ENCODE results near the genes UGT2A1, ENAM, UTP3 and NPFFR2.

GRCh38 chr4:69653069-69653405 lies at the start of gene UGT2A1:
Gene UGT2A1, minus strand, starts transcription at chr4:69653247.
- RRBS, result no CpG with 5 or more reads among the region's 2 CpGs

GRCh38 chr4:70628544-70629017 lies at the start of gene ENAM:
Gene ENAM, plus strand, starts transcription at chr4:70628744.
- RRBS, result no CpG with 5 or more reads among the region's 2 CpGs

DNA sequence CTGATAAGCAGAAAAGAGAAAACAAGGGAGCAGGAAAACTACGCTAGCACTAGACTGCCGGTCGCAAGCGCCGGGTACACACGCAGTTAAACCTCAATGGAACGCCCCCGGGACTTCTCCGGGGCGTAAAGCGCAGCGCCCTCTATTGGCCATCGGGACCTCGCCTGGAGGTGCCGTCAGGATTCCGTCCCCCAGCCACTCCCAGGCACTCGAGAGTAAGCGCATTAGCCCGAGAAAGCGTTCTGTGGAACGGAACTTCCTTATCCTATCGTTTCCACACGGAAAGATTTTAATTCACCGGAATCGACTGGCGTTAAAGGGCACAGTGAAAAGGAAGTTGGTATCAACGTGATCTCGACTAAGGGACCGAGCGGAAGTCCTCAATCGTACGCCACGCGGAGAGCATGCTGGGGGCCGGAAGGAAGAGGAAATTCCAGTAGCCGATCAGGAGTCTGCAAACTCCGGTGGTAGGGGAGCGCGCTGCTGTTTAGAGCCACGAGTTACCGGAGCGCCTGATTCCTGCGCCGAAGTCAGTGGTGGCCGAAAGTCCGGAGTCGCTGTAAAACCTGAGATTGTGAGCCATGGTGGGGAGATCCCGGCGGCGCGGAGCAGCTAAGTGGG lies at the start of gene UTP3:
UTP3 (plus strand) TSS at position 436 of the 621 bp plus-strand sequence.
- RRBS, result 4% methylated on average over 18 of the region's 51 CpGs

- RRBS, result no CpG with 5 or more reads among the region's 9 CpGs
Measured at GRCh38 chr4:70818471-70819421, 20.9 kb downstream of the GRSF1 start.

DNA sequence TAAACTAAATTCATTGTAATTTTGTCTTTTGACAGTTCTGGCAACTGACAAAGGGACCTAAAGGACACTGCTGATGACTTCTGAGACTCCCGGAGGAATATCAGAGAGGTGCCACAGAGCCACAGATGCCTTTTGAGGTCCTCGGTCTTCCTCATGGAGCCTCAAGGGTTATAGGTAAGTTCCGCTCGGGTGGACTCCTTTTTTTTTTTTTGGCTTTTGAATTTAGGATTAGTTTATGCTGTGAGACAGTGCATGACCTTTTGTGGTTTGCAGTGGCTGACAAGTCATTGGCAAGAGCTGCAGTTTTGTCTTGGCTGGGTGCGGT lies 4.4 kb upstream of the GRSF1 start:
- RRBS, result no CpG with 5 or more reads among the region's 5 CpGs

- RRBS, result no CpG with 5 or more reads among the region's 8 CpGs
Measured at GRCh38 chr4:71004267-71004941, 11.0 kb downstream of the DCK start.

- RRBS, result no CpG with 5 or more reads among the region's 7 CpGs
Measured at GRCh38 chr4:71235769-71236266, 48.8 kb downstream of the SLC4A4 start.

GRCh38 chr4:71259784-71260426 lies 72.8 kb downstream of the SLC4A4 start:
- RRBS, result no CpG with 5 or more reads among the region's 4 CpGs

DNA sequence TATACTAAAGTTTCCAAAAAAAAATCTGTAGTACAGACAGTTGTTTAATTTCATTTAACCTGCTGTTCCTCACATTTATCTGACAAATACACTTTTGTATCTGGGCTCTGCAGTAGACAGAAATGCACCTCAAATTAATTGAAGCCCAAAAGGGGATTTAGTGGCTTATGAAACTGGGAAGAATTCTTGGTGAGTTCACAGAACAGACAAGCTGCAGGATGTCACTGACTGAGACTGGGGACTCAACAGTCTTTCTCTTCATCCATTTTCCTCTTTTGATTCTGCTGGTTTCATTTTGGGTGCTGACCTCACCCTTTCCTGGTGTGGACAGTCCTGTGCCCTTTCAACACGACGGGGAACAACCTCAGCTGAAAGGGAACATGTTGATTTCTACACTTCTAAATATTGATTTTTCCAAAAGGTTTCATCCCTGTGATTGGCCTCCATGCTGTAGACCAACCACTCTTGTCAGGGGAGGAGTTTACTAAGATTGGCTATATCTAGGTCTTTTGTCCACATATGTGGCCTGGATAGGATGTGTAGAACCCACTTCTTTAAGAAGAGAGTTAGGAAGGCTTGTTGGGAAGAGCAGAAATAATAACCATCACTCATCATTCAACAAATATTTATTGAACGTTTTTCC lies 243.5 kb downstream of the SLC4A4 start:
- RRBS, result no CpG with 5 or more reads among the region's 3 CpGs

GRCh38 chr4:71487273-71487618 lies 296.6 kb downstream of the GC start:
- RRBS, result no CpG with 5 or more reads among the region's 3 CpGs

GRCh38 chr4:71614724-71615339 lies 169.0 kb downstream of the GC start:
- RRBS, result no CpG with 5 or more reads among the region's 3 CpGs

GRCh38 chr4:72031724-72032181 lies at the start of gene NPFFR2:
Gene NPFFR2, plus strand, starts transcription at chr4:72032000.
- RRBS, result 7% methylated on average over 4 of the region's 26 CpGs

- RRBS, result no CpG with 5 or more reads among the region's 5 CpGs
Measured at GRCh38 chr4:72896412-72897005, 173.0 kb downstream of the COX18 start.

- RRBS, result no CpG with 5 or more reads among the region's 10 CpGs
Measured at GRCh38 chr4:73068317-73068935, 1.1 kb downstream of the COX18 start.

GRCh38 chr4:73249895-73250640 lies 8.5 kb downstream of the ANKRD17 start:
- RRBS, result no CpG with 5 or more reads among the region's 15 CpGs

GRCh38 chr4:73403837-73404177 lies 280 bp upstream of the ALB start:
- RRBS, result no CpG with 5 or more reads among the region's 1 CpG

GRCh38 chr4:73617279-73617666 lies 3.0 kb downstream of the RASSF6 start:
- RRBS, result no CpG with 5 or more reads among the region's 6 CpGs

DNA sequence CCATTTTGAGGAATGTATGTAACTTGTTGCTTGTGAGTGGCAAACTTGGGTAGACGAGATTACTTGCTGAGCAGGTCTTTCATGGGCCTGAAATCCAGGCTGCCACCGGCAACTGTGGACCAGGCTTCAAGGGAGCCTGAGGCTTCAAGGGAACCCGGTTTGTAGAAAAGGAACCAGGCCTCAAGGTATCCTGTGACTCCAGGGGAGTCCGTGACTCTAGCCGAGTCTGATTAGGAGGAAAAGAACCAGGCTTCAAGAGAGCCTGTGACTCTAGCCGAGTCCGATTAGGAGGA lies 49.9 kb upstream of the RASSF6 start:
- RRBS, result no CpG with 5 or more reads among the region's 7 CpGs

DNA sequence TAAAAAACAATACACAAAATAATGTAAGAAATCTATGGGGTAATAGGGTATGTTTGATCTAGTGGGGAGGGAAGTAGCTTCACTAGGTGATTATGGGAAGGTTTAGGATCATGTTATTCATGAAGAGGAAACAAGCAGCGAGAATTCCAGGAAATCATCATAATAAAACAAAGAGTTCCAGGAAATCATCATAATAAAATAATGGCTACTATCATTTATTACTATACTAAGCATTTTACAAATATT lies 12.3 kb upstream of the CXCL8 start:
- RRBS, result no CpG with 5 or more reads among the region's 1 CpG